Parietal lobe (tissue), 2 donors: ENCODE measurements around the gene PKD2L1.

DNA sequence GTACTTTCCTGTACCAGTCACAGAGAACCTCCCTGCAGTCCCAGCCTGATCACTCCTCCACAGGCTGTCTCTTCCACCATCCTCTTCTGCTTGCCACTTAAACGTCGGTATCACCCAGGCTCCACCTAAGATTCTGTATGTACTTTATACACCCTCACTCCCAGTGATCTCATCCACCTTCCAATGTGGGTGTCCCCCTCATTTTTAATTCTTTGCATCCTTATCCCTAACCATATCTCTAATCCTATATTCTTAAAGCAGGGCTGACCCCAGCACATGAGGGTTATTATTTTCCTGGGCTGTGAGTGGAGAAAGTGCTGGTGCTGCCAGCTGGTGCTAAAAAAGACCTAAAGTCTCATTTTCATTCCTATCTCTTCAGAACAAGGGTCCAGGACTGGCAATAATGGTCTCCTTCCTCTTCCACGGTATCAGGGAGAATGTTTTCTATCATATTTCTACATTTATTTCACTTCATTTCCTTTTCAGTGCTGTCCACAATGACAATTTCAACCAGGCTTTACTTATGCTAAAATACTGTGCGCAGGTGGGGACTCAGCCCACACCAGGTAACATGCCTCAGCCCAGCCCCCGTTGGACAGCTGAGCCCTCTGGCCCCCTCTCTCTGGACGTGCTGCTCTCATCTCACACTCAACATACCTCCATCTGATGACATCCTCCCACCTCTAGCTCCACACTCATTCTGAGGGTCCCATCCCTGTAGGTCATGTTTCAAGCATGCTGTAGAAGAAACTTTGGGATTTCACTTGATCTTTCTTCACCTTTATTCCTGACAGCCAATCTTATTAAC, 15.2 kb downstream of the COX15 start:
- RAMPAGE, long total RNA: no peak

- RAMPAGE, long total RNA: no peak
These were observed 22.7 kb downstream of the CUTC start for GRCh38 chr10:99754657-99755260.

- RAMPAGE, long total RNA: no peak
These were observed 96.1 kb downstream of the DNMBP start for GRCh38 chr10:99913379-99914399.

DNA sequence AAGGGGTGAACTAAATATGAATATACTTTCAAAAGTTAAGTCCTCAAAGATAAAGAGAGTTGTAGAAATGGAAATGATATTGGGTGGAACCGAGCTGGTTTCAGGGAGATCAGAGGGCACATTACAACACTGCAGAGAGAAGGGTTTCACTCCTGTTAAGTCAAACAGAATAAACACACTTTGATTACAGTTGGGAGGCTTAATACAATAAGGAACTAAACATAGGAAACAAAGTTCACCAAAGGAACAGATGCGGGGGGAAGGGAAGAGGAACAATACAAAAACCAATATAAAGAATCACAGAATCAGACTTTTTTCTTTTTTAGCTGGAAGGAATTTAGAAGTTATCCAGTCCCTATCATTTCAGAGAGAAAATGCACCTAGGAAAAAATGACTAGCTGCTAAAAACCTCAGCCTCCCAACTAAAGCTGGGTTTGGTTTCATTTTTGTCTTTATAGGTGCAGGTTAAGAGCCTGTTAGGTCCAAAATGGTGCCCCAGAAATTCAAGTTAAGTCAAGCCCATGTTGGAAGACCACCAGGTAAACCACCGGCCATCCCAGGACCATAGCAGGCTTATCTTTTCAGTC, 82.0 kb downstream of the DNMBP start:
- RAMPAGE, long total RNA: no peak

DNA sequence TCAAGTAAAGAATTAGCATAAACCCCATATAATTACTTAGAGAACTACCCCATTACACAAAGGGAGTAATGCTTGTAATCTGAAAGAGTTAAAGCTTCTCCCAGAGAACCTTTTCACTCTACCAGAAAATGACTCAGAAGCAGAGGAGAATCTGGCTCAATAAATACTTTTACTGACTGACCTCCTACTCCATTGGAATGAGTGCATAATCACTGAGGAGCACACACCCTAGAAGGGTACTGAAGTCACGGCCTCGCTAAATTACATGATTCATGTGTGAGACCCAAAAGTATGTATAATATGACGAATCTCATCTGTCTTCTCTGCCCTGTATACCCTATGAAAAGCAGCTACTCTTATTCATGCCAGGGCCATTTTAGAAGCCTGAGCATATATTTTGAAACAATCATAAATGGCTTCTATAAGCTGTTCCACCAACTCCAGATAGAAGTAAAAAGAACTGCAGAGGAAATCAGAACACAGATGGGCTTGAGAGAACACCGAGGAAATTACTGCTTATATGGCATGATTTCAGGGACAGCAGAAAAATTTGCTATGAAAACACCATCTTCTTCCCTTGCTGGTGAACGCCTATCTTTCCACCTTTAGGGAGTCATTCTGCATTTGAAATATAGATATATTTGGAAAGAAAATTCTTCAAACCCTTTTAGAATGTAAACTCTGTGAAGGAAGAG, 32.6 kb downstream of the DNMBP start:
- RAMPAGE, long total RNA: no peak

DNA sequence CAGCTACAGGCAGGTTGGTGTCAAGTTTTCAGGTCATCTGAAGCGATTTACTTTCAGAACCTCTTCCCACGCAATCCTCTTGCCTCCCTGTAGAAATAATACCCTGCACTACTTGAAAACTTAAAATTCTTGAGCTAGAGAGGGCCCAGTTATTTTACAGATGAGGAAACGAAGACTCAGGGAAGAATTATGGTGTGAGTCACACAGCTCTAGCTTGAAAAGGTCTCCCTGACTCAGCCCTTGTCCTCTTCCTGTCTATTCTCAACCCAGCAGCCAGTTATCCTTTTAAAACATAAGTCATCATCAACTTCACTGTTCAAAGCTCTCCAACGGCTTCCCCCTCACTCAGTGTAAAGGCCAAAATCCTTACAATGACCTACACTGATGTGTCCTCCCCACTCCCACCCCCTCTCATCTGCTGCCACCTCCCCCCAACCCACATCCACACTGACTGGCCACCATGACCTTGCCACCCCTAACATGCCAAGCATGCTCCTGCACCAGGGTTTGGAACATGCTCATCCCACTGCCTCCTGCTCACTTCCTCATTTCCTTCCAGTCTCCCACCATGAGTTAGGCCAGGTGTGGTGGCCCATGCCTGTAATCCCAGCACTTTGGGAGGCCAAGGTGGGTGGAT, 3.4 kb downstream of the DNMBP start:
- RAMPAGE, long total RNA: no peak

GRCh38 chr10:100037999-100038220, 28.2 kb upstream of the DNMBP start:
- RAMPAGE, long total RNA: no peak

DNA sequence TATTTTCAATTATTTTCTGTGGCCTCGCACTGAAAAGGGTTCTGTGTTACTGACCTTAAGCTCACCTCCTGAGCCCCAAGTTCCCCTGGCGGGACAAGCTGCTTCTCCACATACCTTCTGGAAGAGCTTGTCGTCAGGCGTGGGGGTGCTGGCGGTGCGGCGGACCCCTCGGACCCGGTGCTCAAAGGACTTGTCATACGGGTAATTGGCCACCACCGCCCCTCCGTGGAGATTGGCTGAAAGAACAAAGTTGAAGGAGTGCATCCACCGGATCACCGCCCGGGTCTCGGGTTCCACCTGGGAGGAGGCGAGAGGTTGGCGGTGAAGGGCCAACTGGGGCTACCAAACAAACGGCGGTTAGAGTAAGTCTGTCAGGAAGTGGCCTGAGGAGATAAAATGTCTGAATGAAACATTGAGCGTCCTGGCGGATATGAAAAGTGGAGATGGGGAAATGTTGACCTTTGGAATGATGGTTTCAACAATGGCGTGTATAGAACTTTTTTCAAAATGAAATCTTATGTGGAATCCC, 16.5 kb downstream of the CPN1 start:
- RAMPAGE, long total RNA: no peak

DNA sequence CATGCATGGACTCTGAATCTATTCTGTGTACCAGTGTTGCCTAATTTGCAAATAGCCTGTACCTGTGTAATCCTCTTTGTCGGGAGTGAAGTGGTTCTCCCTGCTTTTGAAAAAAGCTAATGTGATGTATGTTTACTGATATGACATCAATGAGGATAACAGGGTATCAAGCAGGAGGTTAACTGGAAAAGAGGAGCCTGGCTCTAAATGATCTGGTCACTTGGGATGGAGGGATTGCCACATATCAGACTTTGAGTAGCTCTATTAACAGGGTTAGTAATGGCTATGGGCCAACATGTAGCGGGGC, 20.0 kb upstream of the CPN1 start:
- RAMPAGE, long total RNA: no peak

- RAMPAGE, long total RNA: no peak
These were observed 33.3 kb upstream of the CPN1 start for GRCh38 chr10:100114861-100115399.

DNA sequence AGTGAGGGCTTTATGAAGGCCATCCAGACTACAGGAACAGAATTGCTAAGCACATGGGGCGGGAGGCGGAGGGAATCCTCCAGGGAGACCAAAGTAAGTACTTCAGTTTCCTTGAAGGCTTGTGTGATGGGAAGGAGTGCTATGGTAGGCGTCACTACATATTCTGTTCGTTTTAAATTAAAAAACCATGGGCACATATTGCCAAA, 608 bp upstream of the ERLIN1 start:
- RAMPAGE, long total RNA: no peak

- RAMPAGE, long total RNA: no peak
These were observed 5.7 kb upstream of the BLOC1S2 start for GRCh38 chr10:100292183-100292659.

DNA sequence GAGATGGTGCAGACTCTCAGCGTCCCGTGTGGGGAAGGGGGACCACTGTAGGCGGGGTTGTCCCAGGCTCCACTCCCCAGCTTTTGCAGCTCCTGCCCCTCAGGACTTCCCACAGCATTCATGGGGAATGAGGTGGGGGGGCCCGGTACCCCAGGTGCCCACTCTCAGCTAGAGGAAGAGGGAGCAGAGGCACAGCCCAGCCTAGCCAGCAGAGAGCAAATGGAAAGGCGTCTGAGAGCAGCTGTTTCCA, at the start of gene PKD2L1:
TSS of gene PKD2L1 (minus strand) at position 247 of the 250 bp plus-strand sequence.
- RAMPAGE, long total RNA: no peak

DNA sequence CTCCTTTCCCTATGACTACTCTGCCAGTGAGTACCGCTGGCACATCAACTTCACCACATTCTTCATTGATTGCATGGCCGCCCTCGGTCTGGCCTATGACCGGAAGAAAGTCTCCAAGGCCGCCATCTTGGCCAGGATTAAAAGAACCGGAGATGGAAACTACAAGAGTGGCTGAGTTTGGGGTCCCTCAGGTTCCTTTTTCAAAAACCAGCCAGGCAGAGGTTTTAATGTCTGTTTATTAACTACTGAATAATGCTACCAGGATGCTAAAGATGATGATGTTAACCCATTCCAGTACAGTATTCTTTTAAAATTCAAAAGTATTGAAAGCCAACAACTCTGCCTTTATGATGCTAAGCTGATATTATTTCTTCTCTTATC, 13.7 kb downstream of the SCD start:
- RAMPAGE, long total RNA: no peak

DNA sequence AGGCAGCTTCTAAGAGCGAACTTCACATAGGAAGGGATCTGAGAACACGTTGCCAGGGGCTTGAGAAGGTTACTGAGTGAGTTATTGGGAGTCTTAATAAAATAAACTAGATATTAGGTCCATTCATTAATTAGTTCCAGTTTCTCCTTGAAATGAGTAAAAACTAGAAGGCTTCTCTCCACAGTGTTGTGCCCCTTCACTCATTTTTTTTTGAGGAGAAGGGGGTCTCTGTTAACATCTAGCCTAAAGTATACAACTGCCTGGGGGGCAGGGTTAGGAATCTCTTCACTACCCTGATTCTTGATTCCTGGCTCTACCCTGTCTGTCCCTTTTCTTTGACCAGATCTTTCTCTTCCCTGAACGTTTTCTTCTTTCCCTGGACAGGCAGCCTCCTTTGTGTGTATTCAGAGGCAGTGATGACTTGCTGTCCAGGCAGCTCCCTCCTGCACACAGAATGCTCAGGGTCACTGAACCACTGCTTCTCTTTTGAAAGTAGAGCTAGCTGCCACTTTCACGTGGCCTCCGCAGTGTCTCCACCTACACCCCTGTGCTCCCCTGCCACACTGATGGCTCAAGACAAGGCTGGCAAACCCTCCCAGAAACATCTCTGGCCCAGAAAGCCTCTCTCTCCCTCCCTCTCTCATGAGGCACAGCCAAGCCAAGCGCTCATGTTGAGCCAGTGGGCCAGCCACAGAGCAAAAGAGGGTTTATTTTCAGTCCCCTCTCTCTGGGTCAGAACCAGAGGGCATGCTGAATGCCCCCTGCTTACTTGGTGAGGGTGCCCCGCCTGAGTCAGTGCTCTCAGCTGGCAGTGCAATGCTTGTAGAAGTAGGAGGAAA, 15.4 kb downstream of the SCD start:
- RAMPAGE, long total RNA: no peak

DNA sequence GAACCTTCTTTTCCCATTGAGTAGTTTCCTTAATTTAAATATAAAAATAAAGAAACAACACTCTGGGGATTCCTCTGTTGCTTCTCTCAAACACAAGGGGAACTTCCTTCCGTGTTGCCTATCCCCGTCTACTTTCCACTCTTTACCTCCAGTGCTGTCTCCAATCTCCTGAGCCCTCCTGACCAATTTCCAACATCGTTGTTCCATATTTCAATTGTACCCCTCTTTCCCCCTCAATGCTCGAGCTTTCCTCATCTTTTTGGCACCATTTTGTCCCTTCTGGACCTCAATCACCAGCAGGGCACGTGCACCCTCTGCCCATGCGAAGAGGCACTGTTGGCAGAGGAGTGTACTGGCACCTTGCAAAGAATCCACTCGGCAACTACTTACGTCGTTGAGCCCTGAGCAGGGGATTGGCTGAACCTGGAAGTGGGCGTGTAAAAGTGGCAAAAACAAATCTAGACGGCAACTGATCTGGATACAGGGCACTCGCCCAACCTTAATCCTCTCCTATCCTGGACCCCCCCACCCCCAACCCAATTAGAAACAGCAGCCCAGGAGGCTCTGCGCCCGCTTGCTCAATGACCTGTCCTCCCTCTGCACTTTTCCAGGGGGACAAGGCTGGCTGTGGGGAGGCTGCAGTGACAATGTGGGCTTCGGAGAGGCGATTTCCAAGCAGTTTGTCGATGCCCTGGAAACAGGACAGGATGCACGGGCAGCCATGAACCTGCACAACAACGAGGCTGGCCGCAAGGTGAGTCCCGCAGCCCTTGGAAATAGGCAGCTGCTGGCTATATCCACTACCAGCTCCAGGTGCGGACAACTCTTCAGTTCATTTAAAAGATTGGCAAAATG, 18.7 kb downstream of the WNT8B start:
- RAMPAGE, long total RNA: no peak

DNA sequence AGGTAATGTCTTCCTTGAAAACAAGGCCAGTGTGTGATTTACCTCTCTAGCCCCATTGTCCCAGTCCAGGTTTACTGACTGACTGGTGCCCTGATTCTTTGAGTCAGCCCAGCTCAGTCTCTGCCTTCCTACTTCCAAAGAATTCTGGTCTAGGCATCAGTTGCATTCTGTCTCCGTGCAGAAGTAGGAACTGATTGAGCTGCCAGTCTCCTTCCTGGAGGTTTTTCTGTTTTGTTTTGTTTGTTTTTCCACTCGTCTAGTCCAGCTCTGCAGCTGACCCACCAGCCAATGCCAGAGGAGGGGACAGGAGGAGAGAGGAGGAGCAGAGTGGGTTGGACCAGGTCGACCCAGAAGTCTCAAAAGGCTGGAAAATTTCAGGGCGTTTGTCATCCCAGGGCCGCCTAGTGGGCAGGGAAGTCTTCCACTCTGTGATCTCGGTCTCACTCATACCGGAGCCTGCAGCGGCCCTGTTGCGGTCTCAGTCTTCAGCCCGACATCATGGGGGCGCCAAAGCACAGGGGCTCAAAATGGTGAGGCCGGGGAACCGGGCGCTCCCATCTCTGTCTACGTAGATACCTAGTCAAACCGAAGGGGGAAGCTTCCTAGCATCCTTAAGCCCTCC, 16.5 kb upstream of the PAX2 start:
- RAMPAGE, long total RNA: no peak

DNA sequence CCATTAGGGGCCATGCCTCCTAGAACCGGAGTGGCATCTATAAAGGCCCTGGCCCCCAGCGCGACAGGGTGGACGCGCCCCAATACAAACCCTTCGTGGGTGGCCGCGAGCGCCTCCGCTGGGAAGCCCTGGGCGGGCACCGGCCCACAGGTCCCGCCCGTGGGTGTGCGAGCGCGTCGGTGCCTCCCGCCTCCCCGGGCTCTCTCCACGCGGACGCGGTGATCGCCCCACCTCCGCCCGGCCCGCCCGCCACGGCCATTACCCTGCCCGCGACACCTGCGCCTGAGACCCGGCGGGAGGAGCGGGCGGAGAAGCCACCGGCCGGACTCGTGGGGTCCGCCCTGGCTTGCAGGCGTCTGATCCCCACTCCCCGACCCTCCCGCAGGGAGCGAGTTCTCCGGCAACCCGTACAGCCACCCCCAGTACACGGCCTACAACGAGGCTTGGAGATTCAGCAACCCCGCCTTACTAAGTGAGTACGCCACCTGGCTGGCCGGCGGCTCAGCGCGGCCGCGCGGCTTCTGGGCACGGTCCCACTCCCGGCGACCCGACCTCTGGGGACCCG, 81.3 kb downstream of the PAX2 start:
- RAMPAGE, long total RNA: no peak

GRCh38 chr10:100882692-100883150, 30.0 kb upstream of the SLF2 start:
- RAMPAGE, long total RNA: no peak

DNA sequence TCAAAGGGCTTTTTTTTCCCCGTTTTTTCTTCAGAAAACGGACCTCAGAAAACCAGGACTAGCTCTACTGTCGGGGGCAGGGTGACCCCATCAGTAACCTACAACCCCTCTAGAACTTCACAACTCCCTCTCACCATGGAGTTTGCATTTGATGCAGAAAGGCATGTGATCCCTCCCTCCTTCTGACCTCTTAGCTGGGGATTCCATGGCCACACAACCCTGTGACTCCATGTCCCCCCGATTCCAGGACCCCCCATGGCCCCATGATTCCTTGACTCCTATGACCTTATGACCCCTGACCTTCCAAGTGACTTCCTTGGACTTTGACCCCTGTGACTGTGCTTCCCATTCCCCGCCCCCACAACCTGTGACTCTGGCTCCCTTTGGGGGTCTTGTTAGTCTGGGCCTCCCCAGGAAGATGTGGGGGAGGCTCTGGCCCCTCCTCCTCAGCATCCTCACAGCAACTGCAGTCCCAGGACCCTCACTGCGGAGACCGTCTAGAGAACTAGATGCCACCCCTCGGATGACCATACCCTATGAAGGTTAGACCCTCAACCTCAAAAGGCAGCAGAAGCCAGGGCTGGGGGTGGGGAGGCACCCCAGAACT, 3.3 kb downstream of the SEMA4G start:
- RAMPAGE, long total RNA: no peak